Cerebral cortex (tissue), 2 donors: ENCODE data around the gene ACADL.

DNA sequence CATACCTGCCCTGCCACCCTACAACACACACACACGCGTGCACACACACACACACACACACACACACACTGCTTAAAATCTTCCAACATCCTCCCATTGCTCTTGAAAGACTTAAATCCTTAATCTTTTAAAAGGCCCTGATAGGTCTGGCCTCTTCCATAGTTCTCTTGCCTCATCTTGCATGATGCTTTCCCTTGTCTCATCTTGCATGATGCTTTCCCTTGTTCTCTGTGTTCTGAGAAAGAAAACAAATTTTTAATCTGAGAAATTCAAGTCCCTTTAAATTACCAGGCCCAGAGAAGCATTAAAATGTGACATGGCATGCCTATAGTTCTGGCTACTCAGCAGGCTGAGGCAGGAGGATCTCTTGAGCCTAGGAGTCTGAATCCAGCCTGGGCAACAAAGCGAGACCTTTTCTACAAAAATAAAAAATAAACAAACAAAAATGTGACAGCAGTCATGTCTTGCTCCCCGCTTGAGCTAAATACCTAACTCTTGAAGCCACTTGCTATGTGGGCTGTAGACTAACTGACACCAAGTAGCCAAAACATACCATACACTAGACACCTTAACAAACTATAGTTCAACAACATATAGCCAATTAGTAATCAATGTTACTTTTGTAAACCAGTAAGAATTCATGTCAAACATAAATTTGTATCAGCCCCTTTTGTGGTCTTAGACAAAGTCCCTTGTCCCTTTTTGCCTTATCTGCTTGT, 77.8 kb downstream of the RPE start:
- PRO-cap, 2 experiments: no peak in any of the 2 experiments

- PRO-cap, 2 experiments: no peak in any of the 2 experiments
Observed at GRCh38 chr2:210091610-210092271, 79.5 kb downstream of the KANSL1L start.

DNA sequence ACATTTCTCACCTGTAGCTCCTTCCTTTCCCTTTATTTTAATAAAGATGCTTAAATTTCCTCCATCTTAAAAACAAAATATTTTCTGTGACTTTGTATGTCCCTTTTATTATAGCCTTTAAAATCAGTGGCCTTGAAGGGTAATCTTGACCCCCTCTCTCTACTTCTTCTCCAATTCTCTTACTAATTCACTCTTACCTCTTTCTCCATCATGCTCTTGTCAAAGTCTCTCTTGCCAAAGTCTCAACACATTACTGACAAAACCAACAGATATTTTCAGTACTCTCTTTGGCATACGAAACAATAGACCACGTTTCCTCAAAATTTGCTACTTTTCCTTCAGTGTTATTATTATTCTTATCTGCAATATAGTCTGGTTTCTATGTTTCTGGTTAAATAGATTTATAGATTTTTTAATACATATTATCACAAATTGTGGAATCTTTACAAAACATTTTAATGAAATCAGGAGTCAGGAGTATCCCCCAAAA, 76.0 kb downstream of the KANSL1L start:
- PRO-cap, 2 experiments: no peak in any of the 2 experiments

- PRO-cap, 2 experiments: peak in 1 of 2 experiments; most common plus-strand start chr2:210170043 (in 1)
Observed at GRCh38 chr2:210169763-210170191, 1.4 kb downstream of the KANSL1L start.

DNA sequence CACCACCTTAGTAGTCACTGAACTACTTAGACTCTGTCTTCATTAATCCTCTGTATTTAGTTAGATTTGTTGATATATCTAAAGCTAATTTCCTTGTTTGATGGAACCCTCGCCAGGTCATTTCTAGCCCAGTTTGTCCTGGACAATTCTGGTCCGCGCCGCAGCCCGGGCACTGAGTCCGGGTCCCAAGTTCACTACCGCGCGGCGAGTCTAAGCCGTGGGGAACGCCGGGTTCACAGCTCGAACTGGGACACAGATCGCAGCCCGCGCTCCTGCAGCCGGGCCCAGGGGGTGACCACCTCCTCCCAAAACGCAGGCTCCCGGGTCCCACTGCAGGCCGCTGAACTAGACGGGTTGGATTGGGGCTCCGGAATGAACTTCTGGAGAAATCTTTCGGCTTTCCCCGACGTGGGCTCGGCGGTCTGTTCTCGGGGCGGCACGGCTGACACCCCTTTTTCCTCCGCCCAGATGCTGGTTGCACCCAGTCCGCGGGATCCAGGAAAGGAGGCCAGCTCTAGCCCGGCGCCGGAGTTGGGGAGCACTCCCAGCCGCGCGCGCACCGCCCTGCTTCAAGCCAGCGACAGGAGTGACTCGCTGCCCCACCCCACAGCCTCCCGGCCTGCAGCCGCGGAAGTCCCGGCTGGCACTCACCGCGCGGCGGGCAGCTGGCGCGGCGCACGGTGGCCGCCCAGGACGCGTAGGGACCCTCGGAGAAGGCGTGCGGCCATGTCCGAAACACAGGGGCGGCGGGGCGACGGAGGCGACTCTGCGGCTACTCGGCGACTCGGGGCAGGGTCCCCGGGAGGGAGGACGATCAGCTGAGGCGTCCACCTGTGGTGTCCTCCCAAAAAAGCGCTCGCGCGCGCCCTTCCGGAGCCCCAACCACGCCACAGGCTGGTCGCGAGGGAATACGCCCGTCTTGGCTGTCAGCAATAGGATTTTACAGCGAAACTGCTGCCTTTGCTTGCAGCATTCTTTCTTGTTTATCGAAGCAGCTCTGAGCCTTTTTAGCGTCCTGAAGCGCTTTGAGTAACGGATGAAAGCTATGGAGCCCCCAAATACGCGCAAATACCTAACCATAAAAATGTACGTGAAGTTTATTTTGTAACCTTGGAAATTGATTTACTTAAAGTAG, at the start of gene ACADL:
Gene ACADL (minus strand): TSS at position 912 of the 1,135 bp plus-strand sequence.
- PRO-cap, 2 experiments: peak in 1 of 2 experiments; most common plus-strand start position 484 of the sequence (in 1); most common minus-strand start position 582 of the sequence (in 1)

DNA sequence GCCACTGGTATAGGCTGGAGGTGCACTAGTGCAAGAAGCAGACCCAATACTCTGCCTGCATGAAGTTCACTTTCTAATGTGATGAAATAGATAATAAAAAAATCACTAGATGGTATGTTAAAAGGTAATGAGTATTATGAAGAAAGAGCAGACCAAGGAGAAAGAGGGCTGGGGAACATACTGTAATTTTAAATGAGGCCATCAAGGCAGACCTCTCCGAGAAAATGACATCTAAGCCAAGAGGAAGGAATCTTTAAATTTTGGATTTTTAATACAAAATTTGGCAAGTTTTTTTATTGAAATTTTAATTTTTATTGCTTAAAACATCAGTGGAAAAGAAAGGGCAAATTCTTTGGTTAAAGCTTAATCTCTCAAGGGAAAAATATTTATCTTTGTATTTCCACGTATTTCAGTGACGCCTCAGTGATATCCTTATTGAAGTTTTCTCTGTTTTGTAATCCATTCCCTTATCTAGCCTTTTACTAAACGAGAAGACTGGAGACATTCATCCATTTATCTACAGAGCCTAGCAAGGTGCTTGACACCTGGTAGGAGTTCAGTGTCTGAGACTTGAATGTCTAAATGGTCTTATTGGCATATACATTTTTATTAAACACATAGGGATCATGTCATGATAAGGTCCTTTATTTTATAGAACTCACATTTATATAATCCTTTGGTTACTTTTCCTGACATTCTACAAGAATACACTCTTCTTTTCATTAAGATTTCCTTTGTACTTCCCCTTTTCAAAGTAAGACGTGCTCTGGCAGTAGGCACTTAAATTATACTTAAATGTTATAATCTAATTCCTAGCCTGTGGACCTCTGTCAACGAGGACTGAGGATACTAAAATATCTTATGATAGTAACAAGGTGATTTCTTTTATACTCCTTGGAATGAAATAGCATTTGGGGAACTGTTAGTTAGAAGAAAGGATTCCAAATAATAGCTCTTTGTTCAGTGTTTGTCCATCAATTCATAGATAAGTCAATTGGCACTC, 13.0 kb downstream of the CPS1 start:
- PRO-cap, 2 experiments: no peak in any of the 2 experiments

- PRO-cap, 2 experiments: no peak in any of the 2 experiments
Observed at GRCh38 chr2:210656882-210657306, 100.5 kb downstream of the CPS1 start.

GRCh38 chr2:213002858-213003222, 148.6 kb downstream of the IKZF2 start:
- PRO-cap, 2 experiments: no peak in any of the 2 experiments

DNA sequence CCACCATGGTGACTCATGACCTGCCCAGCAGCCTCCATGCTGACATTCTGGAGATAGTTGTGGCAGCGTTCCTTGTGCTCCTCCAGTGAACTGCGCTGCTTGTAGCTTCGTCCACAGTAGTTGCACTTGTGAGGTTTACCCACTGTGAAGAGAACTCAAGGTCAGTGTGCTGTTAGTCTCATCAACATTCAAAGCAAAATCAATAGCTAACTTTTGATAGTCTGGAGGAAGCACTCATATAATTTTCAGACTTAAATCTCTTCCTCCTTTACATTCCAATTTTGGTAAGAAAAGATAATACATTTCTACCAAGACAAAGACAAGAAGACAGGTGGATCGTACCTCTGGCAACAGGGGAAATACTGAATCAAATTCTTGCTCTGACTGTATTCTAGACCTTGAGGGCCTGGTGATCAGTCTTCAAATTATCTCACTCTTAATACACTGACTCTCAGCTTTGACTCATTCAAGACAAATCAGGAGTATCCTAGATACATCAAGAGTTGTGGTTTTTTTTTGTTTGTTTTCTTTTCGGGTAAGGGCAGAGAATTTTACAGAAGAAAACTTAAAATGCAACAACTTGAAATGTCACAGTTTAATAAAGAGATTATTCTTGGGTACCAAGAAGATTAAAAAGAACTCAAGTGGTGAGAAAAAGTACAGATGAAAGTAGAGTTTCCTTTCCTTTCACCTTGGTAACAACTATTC, 129.3 kb downstream of the IKZF2 start:
- PRO-cap, 2 experiments: no peak in any of the 2 experiments

- PRO-cap, 2 experiments: no peak in any of the 2 experiments
Observed at GRCh38 chr2:213216449-213216997, 65.1 kb upstream of the IKZF2 start.

GRCh38 chr2:213229696-213230363, 54.4 kb upstream of the SPAG16 start:
- PRO-cap, 2 experiments: no peak in any of the 2 experiments

DNA sequence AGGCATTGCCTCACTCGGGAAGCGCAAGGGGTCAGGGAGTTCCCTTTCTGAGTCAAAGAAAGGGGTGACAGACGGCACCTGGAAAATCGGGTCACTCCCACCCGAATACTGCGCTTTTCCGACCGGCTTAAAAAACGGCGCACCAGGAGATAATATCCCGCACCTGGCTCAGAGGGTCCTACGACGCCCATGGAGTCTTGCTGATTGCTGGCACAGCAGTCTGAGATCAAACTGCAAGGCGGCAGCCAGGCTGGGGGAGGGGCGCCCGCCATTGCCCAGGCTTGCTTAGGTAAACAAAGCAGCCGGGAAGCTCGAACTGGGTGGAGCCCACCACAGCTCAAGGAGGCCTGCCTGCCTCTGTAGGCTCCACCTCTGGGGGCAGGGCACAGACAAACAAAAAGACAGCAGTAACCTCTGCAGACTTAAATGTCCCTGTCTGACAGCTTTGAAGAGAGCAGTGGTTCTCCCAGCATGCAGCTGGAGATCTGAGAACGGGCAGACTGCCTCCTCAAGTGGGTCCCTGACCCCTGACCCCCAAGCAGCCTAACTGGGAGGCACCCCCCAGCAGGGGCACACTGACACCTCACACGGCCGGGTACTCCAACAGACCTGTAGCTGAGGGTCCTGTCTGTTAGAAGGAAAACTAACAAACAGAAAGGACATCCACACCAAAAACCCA, 125.4 kb downstream of the BARD1 start:
- PRO-cap, 2 experiments: no peak in any of the 2 experiments

GRCh38 chr2:214799745-214800308, 9.7 kb downstream of the BARD1 start:
- PRO-cap, 2 experiments: no peak in any of the 2 experiments

- PRO-cap, 2 experiments: no peak in any of the 2 experiments
Observed at GRCh38 chr2:215424898-215425473, 10.9 kb downstream of the FN1 start.

DNA sequence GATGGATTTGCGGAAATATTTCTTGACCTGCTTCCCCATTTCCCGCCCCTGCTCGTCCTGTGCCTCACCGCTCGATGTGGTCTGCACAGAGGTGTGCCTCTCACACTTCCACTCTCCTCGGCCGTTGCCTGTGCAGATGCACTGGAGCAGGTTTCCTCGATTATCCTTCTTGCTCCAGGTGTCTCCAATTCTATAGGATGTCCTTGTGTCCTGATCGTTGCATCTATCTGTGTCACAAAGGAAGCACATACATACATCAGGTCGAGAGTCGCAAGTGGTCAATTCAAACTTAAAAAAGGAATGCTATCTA, 7.8 kb downstream of the FN1 start:
- PRO-cap, 2 experiments: no peak in any of the 2 experiments

- PRO-cap, 2 experiments: no peak in any of the 2 experiments
Observed at GRCh38 chr2:215749059-215749435, 264.3 kb downstream of the MREG start.

DNA sequence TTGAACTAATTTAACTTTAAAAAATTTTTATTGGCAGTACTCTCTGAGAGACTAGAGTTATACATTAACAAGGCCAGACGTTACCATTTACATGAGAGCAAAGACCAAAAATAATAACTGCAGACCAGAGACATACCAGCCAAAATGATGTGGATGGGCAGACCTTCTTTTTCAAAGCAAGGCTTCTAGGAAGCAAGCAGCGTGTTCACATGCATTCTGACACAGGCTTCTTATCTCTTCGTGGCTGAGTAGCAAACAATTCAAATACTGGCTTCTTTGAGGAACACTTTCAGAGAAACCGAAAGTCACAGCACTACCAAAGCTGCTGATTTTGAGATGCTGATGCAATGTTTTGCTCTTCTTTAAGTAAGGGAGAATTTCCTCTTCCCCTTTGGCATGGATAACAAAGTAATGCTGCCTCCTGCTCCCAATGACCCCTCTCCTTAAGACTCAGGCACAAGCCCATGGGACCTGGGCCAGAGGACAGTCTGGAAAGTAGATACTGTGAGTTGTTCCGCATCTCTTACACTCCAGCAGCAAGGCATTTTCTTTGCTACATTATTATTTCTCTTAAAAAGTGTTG, 182.0 kb downstream of the MREG start:
- PRO-cap, 2 experiments: no peak in any of the 2 experiments

- PRO-cap, 2 experiments: no peak in any of the 2 experiments
Observed at GRCh38 chr2:216015561-216015896, 2.2 kb upstream of the MREG start.

- PRO-cap, 2 experiments: no peak in any of the 2 experiments
Observed at GRCh38 chr2:216078491-216079242, 2.9 kb downstream of the PECR start.

DNA sequence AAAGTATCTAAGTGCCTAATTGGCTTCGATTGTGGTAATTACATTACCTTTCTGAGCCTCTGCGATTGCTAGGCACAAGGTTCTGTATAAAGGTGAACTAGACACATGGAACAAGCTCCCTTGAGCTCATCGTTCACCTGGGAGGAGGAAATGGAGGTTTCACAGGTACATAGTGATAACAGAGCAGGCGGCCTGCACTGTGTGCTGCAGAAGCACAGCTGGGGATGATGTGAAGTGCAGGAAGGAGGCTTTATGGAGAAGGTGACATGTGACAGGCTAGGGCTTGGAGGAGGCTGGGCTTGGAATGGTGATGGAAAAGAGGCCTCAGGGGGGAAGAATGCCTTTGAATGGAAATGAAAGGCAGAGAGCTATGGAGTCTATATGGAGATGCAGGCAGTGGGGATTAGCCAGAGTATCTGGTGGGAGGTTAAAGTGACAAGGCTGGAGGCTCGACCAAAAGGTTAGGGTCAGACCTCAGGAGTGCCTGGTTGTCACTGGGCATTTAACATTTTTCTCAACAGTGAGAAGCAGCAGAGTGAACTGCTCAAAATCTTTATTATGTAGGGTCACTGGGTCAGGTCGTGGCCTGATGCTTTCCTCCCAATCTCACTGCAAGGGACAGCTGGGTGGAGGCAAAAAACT, 22.8 kb downstream of the MARCHF4 start:
- PRO-cap, 2 experiments: no peak in any of the 2 experiments